Vein endothelial cell (primary cell): ENCODE results near the genes NDUFA4L2, MBD6 and MARCHF9.

GRCh38 chr12:57236792-57237939 is at the start of gene NDUFA4L2:
TSS of gene NDUFA4L2 (minus strand) at chr12:57237104.
- CAGE, long polyA plus RNA, result no peak

DNA sequence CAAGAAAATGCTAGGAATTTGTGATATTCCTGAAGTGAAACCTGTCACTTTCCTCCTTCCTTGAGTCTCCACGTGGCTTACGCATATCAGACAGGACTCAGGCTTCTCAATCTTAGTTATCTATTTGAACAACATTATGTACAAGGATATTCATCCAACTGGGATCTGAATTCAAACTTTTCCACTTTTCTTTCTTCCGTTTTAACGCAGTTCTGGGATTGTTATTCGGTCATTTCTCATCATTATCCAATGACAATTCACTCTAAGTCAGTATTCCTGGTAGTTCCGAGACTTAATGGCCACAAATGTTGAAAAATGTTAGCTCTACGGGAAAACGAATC is 1.0 kb downstream of the R3HDM2 start:
- CAGE, long polyA plus RNA, result no peak

DNA sequence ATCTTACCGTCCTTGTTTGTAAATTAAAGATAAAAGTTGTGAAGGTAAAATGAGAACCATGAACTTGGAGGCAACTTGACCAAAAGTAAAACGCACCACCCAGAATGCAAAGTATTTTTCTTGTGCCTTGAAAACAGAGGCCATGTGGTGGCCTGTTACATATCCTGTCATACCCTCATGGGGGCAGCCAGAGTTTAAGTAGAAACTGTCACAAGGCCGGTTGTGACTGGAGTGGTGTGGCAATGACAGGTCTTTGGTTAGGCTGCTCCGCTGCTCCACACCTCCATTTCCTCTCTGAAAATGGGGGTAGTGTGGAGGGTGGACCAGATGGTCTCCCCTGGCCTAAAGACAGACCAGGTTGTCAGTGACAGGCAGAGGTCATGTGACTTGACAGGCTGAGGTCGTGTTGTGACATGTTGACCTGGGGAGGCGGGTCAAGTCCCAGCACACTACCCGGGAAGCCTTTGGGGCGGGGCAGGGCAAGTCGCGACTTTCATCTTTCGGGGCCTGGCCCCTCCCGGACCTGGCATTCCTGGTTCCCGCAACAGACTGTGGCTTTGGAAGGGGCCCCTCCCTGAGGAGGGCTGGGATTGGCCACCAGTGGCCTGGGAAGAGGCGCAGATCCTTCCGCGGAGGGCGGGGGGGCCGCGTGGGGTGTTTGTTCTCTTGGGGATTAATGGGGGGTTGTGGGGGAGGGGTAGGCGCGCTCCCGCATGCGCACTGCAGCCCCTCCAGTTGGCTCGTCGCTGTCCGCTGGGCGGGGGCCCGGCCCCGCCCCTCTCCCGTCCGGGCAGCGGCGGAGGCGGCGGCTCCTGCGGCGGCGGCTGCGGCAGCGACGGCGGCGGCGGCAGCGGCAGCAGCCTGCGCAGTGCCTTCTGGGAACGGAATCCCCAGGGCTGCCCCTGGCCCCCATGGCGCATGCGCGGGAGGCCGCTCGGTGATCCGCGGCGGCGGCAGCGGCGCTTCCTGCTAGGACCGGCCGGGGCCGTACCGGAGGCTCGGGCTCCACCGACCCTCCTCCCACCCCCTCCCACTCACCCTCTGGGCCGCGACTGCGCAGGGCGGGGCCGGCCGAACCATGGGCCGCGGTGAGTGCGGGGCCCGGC is at the start of gene MBD6:
Gene MBD6, plus strand, starts transcription at position 901 of the 1,106 bp plus-strand sequence.
- CAGE, long polyA plus RNA, result no peak

DNA sequence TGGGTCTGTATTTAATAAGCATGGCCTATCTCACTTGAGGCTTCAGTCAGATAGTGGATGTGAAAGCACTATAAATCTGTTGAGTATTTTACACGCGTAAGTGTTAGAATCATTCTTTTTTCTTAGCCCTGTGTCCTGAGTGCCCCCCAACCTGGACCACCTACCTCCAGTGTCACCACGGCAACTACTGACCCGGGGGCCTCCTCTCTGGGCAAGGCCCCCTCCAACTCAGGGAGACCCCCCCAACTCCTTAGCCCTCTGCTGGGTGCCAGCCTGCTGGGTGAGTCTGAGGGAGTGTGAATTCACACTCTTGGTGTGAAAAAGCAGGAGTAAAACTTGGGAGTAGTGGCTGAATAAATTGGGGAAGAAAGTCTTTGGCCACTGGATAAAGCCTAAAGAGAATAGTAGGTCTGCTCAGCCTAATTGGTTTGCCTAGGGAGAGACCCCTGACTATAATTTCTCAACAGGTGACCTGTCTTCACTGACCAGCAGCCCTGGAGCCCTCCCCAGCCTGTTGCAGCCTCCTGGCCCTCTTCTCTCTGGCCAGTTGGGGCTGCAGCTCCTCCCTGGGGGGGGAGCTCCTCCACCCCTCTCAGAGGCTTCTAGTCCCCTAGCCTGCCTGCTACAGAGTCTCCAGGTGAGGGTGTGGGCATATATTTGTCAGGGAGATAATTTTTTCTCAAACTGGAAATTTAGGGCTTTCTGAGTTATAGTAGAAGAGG is 4.9 kb downstream of the MBD6 start:
- CAGE, long polyA plus RNA, result no peak

GRCh38 chr12:57530017-57531123 is 7.7 kb downstream of the MBD6 start:
- CAGE, long polyA plus RNA, result no peak

DNA sequence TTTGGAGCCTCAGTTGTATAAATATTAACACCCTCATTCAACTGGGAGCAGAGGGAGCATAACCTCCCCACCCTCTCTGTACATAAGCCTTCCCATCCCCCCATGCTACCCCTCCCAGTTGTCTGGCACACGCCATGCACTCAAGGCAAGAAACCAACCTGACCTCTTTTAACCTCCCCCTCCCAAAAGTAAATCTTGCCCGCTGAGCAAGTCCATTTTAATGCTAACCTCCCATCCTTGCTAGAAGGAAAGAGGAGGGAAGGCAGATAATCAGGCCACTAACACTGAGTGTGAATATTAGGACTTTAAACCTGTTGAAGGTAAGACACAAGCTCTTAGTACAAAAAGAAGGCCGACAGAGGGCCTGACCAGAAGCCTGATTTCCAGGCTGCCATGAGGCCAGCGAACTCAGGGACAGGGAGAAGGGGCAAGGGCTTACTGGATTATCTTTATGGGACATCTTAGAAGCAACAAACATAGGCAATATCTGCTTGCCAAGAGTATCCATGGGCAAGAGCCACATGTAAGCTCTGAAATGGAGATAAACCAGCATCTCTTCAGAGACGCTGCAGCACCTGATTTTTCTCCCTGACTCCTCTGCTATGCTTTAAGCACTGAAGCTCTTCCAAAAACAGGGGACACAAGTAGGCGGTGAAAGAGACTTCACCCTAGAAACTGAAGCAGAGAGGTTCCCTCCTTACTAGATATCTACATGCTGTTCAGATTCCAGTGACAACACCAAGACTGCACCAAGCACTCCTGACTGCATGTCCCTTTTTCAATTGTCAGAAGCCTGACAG is 10.8 kb downstream of the DCTN2 start:
- CAGE, long polyA plus RNA, result no peak

DNA sequence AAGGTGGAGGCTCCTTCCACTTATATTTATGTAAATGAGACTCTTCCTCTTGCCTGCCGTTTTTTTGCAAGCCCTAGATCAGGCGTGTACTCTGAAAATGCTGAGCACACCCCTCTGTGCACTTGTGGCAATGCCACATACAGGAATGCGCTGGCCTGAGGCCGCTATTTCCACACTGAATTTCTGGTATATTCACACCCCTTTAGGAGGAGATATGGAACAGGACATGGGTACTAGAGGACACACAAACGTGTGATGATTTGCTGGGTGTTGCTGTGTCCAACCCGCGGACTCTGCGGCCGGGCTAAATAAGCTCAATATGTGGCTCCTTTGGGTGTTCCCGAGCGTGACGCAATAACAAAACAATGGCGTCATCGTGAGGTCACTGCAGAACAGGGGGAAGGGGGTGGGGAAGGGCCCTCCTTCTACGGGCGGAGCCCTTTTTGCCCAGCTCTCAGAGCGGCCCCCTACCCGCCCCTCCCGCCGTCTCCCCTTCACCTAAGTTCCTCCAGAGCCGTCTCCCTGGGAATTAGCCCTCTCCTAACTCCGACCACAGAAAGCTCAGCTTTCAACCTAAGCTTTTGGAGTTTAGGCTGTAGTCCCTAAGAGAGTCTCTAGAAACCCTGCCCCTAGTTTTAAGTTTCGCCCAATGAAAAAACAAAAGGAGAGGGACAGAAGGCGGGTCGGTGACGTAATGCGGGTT is 438 bp upstream of the TSPAN31 start:
- CAGE, long polyA plus RNA, result no peak

DNA sequence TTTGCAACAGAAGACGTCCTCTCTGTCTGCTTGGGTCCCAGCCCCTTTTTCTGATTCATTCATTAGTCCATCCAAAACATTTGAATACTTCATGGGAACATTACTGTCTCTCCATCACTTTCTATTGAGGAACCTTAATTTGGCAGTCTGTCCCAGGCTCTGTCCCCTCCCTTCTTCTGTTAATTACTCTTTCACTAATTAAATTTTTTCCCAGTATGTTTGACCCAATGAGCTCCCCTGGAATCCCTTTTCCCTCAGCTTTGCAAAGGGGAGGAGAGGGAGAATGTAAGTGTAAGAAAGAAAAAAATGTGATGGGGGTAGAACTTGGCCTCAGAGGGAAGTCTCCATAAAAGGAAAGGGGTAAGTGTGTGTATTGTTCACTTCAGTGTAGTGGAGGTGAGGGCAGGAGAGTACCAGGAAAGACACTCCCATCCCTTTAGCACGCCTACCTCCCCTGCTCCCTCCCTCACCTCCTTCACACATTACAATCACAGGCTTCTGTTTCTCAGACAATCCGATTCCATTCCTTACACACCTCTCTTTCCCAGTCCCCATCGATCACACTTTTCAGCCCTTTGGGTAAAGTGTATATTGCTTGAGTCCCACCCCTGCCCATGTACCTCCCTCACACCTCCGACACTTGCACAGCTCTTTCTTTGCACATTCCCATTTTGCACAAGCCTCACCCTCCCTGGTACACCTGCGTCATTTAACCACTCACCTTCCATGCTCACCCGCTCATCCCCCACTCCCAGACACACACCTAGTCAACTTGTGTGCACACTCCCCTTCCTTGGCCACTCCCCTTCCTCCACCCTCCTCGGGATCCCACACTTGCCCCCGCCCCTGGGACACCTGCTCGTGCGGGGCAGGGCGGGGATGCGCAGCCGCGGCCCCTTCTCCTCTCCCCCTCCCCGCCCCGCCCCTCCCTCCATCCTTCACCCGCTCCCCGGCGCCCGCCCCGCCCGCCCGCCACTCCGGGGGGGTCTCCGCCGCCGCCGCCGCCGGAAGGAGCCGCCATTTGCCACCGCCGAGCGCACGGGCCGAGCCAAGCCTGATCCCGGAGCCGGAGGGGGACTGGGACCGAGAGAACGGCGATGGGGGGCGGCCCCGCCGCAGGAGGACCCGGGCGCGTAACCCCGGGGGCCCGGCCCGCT is at the start of gene MARCHF9:
Gene MARCHF9, plus strand, starts transcription at position 1,013 of the 1,157 bp plus-strand sequence.
- CAGE, long polyA plus RNA, result no peak

GRCh38 chr12:57765001-57765868 is 1.6 kb downstream of the CYP27B1 start:
- CAGE, long polyA plus RNA, result no peak

GRCh38 chr12:57803161-57803868 is 15.2 kb downstream of the AVIL start:
- CAGE, long polyA plus RNA, result no peak

DNA sequence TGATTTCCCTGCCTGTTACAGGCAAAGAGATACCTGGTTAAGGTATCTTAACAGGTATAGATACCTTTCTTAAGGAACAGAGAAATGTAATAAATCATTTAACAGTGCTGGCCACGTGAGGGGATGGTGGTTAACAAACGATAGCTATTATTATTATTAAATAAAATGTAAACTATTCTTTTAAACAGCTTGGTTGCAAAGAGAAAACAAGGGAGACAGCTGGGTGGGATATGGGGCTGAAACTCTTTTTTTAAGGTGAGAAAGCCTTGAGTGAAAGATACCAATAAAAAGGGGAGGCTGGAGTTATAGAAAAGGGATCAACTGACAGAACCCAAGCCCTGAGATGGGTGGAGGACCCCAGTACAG is 7.4 kb upstream of the AVIL start:
- CAGE, long polyA plus RNA, result no peak

- CAGE, long polyA plus RNA, result no peak
These were observed 8.3 kb upstream of the AVIL start for GRCh38 chr12:57826775-57827269.

GRCh38 chr12:57842421-57843066 is 4.0 kb downstream of the CTDSP2 start:
- CAGE, long polyA plus RNA, result no peak

GRCh38 chr12:57852172-57853105 is 5.9 kb upstream of the CTDSP2 start:
- CAGE, long polyA plus RNA, result no peak

DNA sequence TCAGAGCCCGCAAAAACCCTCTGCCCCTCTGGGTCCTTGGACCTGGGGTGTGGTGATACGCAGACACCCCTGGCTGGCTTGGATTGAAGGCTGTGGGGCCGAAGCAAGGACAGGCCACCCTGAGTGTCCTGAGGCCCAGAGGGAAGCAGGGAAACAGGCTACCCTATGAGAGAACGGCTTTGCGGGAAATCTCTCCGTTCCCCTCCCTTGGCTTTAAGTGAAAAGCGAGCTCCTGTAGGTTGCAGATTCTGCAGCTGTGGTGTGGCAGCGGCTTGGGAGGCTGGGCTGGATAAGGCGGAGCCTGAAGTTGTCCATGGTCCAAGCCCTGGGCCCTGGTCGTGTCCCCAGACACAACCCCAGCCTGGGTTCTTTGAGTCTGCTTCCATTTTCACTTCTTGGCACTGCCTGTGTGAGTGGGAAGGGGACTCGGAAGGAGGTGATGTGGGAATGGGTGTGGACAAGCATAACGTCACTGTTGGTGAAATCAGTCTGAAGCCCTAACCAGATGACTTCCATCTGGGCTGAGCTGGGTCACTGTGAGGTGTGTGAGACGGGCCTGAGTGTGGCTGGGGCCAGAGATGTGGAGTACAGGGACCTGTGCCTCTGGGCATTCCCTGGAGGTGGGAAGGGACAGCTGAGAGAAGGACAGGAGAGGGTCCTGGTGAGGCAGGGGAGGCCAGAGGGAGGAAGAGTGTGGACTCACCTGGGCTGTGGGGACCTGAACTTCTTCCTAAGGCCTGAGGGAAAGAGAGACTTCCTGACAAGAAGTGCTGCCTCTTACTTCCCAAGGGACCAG is 43.0 kb upstream of the CTDSP2 start:
- CAGE, long polyA plus RNA, result no peak

DNA sequence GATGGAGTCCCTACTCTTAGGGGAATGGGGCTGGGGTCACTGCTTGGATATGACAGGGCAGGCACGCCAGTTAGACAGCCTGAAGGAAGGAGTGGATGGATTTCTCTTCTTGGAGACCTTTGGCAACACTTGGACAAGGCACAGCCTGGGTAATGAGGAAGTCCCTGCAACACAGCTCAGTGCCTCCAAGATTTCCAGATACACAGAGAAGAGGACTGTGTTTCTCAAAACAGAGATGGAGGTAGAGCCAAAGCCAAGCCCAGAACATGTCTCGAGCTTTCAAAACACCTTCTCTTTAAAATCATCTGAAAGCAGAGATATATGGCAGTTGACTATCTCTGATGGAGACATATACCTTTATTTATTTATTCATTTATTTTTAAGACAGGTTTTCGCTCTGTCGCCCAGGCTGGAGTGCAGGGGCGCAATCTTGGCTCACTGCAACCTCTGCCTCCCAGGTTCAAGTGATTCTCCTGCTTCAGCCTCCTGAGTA is 46.2 kb upstream of the CTDSP2 start:
- CAGE, long polyA plus RNA, result no peak

GRCh38 chr12:57934248-57935327 is 6.8 kb upstream of the ATP23 start:
- CAGE, long polyA plus RNA, result no peak

GRCh38 chr12:58919174-58919834 is 1.0 kb downstream of the LRIG3 start:
- CAGE, long polyA plus RNA, result no peak

GRCh38 chr12:59030347-59030847 is 110.1 kb upstream of the LRIG3 start:
- CAGE, long polyA plus RNA, result no peak

GRCh38 chr12:59185321-59185608 is 265.0 kb upstream of the LRIG3 start:
- CAGE, long polyA plus RNA, result no peak